ENCODE measurements around the genes VPS13D and PRAMEF7.

DNA sequence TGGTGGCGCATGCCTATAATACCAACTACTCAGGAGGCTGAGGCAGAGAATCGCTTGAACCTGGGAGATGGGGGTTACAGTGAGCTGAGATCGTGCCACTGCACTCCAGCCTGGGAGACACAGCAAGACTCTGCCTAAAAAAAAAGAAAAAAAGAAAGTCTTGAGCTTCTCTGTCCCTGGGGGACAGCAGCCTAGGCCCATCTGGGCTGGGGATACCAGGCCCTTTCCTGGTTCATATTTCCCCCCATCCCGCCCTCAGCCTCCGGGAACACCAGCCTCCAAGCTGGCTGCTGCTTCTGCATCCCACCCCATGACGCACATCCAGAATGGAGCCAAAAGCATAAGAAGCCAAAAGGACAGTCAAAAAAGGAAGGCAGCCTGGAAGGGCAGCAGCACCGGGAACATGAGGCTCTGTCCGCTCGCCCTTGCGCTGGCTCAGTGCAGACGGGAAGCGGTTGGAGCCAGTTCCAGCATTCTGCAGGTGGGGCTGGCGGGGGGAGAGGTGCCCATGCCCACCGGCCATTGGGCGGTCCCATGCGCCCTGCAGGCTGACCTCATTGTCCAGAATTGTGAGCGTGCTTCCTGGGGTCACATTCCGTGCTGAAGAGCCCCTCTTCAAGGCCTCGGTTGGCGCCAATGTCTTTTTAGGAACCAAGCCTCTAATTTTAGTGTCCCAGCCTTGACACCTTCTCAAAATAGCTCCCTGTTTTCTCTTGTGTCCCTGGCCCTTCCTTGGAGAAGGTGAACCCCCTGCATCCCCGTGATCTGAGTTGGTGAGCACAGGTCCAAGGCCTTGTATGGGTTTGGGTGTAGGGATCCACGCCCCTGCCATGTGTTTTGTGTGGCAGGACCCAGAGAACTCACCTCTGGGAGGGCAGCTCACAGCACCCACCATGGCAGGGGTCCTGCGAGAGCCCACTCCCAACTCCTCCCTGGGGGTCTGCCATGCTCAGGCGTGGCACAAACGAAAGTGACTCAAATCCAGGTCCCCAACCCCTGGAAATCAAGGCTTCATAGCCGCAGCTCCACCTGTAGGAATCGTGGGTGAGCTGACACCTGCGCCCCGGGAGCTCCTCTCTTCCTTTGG lies 28.4 kb upstream of the NPPB start:
- PRO-cap, 4 experiments: peak in 1 of 4 experiments; most common minus-strand start position 208 of the sequence (in 1)
- RAMPAGE, long total RNA, 4 experiments: no peak in any of the 4 experiments

DNA sequence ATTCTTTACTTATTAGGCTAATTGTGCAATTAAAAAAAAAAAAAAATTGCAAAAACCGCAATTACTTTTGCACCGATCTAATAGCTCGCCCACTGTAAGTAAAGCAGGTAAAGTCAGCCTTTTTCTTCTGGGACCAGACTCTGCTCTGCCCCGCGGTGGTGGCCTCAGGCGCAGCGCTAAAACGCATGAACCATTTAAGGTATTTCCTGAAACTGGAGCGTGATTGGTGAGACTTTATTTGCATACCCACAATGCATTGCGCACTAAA lies 18.6 kb downstream of the KIAA2013 start:
- PRO-cap, 4 experiments: no peak in any of the 4 experiments
- RAMPAGE, long total RNA, 4 experiments: no peak in any of the 4 experiments

GRCh38 chr1:11918608-11919286 lies 7.5 kb downstream of the KIAA2013 start:
- PRO-cap, 4 experiments: no peak in any of the 4 experiments
- RAMPAGE, long total RNA, 4 experiments: no peak in any of the 4 experiments

GRCh38 chr1:11981605-11982502 lies 1.6 kb downstream of the MFN2 start:
- PRO-cap, 4 experiments: no peak in any of the 4 experiments
- RAMPAGE, long total RNA, 4 experiments: no peak in any of the 4 experiments

DNA sequence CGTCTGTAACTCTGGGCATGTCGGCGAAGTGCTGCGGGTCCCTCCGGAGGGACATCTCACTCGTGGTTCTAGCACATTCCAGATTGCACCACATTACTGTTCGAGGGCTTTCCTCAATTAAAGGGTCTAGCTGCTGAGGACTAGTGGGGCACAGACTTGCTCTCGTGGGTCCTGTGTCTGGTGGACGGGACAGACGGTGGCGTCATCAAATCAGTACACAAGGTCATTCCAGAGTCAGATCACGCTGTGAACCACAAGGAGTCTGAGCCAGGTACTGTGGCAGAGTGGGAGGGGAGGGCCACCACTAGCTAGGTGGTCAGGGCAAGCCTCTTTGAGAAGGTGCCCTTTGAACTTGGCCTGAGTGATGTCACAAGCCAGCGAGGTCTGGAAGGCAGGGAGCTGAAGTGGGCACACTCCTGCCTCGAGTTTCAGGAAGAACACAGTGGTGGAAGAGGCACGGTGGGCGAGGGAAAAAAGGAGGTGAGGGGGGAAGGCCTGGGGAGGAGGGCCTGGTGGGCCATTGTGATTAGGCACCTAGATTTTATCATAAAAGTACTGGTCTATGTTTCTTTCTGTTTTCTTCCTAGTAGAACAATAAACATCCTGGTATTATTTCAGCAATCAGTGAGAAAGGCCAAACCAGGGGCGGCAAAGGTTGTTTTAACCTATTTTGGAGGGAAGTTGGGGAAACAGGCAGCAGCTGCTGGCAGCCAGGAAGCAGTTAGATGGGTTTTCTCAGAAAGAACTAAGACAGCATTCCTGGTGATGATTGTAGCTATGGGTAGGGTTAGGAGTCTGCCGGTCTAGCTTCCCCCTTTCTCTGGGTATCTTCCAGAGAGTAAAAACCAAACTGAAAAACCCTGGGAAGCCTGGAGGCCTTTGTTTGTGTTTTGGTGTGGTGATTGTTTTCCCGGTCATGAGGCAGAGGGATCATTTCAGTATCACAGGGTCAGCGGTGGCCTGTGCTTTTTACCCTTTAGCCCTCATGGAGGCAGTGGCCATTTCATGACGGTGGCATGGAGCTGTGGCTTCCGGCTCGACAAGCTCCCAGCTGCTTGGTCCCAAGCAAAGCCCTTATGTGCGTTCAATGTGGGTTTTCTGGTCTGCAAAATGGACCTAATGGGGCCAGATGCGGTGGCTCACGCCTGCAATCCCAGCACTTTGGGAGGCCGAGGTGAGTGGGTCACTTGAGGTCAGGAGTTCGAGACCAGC lies 19.8 kb upstream of the TNFRSF1B start:
- PRO-cap, 4 experiments: no peak in any of the 4 experiments
- RAMPAGE, long total RNA, 4 experiments: no peak in any of the 4 experiments

GRCh38 chr1:12152998-12153932 lies 13.5 kb upstream of the TNFRSF1B start:
- PRO-cap, 4 experiments: peak in 4 of 4 experiments; most common plus-strand start chr1:12153557 (in 4); most common minus-strand start chr1:12153268 (in 2)
- RAMPAGE, long total RNA, 4 experiments: start-site peak on the minus strand in 2 of 4 experiments, at chr1:12153282-12153321 at its widest, 5 to 17 reads per replicate

- PRO-cap, 4 experiments: peak in 1 of 4 experiments; most common plus-strand start chr1:12157532 (in 1); most common minus-strand start chr1:12157475 (in 1)
- RAMPAGE, long total RNA, 4 experiments: no peak in any of the 4 experiments
These were observed 9.3 kb upstream of the TNFRSF1B start for GRCh38 chr1:12157124-12158275.

- PRO-cap, 4 experiments: peak in 4 of 4 experiments; most common plus-strand start chr1:12168689 (in 2); most common minus-strand start chr1:12168657 (in 3)
- RAMPAGE, long total RNA, 4 experiments: no peak in any of the 4 experiments
These were observed 1.7 kb downstream of the TNFRSF1B start for GRCh38 chr1:12168167-12169311.

DNA sequence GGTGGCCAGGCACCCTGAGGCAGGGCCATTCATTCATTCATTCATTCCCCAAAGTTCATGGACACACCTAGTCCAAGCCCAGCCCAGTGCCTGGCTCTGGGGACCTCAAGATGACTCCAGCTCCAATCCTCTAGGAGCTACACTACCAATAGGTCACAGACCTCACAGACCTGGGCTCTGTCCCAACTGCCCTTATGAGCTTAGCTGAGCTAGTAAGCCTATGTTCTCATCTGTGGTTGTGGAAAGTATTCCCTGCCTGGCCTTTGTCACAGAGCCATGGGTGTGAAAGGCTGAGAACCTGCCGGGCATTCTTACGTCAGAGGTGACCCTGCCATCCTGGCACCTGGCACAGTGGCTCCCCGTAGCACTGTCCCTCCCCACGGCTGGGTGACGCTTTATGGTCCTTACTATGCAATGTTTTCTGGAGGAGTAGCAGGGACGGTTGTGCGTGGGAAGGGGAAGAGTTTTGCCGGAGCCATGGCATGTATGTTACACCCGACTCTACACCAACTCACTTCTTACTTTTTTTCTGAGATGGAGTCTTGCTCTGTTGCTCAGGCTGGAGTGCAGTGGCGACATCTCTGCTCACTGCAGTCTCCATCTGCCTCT lies 3.5 kb downstream of the TNFRSF1B start:
- PRO-cap, 4 experiments: peak in 1 of 4 experiments; most common plus-strand start position 424 of the sequence (in 1); most common minus-strand start position 110 of the sequence (in 1)
- RAMPAGE, long total RNA, 4 experiments: no peak in any of the 4 experiments

DNA sequence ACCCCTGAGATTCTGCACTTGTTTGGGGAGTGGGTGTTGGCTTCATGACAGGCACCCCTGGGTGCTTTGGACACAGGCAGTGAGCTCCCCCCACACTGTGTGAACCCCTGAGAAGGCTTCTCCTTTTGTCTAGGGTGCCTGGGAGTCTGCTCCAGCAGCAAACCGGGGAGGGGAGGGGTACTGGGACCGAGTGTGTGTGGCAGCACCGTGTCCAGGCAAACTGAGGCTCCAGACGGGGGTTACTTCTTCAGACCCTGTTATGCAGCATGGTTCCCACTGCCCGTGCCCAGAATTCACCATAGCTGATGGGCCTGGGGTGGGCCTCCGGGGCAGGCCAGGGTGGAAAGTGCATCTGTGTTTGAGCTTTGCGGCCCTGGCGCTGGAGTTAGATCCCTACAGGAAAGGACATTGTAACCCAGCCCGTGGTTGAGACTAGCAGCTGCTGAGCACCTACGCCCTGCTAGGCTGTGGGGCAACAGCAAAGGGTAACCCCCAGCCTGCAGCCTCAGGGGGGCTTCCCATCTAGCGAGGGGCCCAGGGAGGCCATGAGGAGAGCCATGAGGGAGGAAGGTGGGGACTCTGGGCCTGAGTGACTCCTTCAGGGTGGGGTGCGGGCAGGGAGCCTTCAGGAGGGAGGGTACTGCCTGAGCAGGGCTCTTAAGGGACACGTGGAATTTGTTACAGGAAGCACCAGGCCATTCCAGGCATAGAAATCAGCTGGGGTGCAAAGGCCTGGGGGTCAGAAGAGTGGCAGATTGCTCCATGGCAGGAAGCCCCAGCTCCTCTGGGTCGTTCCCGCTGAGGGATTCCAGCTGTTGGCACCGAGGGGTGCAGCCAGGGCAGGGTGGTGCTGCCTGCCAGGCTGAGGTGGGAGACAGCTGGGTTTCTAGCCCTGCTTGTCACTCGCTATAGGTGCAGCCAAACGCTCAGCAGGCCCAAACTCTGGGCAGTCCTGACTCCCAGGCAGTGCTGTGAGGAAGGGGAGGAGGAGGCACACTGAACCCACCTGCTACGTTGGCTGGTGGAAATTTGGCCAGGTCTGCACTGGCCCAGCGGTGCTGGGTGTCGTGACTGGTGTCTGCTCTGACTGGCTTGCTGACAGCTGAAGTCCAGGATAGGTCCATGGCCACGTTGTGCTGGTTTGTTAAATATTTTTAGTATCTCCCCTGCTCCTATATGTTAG lies 19.0 kb downstream of the TNFRSF1B start:
- PRO-cap, 4 experiments: no peak in any of the 4 experiments
- RAMPAGE, long total RNA, 4 experiments: no peak in any of the 4 experiments

DNA sequence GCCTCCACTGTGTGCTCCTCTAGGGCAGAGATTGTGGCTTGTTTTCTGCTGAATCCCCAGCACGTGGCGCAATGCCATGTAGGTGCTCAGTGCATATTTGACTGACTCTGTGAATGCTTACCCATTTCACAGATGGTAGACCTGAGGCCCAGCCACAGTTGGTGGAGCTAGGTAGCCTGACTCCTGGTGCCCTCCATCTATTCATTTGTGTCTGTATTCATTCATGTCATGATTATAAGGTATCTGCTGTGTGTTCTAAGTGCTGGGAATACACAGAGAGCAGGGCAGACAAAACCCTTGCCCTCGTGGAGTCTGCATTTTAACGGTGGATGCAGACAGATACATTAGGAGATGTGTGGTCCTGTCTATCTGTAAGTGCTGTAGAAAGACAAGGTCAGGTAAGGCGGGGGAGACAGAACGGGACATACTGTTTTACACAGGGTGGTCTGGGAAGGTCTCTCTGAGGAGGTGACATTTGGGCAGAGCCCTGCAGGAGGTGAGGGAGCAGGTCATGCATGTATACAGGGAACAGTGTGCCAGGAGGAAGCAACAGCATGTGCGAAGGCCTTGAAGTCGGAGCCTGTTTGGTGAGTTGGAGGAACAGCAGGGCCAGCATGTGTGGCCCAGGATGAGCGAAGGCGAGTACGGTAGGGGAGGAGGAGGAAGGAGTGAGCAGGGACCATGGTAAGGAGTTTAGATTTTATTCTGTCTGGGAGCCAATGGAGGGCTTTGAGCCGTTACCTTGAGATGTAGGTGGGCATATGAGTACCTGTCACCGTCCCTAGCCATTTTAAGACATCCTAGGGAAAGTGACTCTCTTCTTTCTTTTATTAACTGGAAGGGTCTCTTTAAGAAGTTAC lies 22.8 kb downstream of the TNFRSF1B start:
- PRO-cap, 4 experiments: no peak in any of the 4 experiments
- RAMPAGE, long total RNA, 4 experiments: no peak in any of the 4 experiments

DNA sequence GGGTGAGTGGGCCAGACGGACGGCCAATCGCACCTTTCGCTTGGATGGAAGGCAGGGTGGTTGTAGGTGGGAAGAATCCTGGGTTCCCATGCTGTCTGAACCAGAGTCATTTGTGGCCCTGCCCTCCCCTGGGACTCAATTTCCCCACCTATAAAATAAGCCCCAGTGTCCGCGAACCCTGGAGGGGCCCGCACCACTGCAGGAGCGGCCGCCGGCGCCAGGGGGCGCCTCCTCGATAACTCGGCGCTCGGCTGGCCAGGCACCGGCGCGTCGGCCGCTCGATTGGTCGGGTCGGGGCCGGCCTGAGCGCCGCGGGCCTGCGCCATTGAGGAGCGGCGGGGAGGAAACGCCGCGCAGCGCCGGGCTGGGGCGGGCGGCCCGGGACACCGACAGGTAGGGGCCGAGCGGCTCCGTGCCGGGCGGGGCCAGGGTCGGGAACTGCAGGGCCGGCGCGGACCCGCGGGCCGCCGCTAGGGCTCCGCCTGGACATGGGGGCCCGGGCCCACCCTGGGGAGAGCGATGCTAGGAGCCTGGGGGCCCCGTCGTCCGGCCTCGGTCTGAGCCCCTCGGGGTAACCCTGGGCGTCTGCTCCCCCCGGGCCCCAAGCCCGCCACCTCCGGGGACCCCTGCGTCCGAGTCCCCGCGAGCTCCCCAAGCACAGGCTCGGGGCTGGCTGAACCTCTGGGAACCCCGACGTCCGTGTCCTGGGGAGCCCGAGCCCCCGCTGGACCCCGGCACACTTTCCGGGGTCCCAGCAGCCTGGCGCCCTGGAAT lies at the start of gene VPS13D:
VPS13D (plus strand) TSS at position 303 of the 774 bp plus-strand sequence.
- PRO-cap, 4 experiments: peak in 4 of 4 experiments; most common plus-strand start position 325 of the sequence (in 4)
- RAMPAGE, long total RNA, 4 experiments: start-site peak on the plus strand in 4 of 4 experiments, centred at positions 336 to 346 of the sequence, 329 to 767 reads per replicate

DNA sequence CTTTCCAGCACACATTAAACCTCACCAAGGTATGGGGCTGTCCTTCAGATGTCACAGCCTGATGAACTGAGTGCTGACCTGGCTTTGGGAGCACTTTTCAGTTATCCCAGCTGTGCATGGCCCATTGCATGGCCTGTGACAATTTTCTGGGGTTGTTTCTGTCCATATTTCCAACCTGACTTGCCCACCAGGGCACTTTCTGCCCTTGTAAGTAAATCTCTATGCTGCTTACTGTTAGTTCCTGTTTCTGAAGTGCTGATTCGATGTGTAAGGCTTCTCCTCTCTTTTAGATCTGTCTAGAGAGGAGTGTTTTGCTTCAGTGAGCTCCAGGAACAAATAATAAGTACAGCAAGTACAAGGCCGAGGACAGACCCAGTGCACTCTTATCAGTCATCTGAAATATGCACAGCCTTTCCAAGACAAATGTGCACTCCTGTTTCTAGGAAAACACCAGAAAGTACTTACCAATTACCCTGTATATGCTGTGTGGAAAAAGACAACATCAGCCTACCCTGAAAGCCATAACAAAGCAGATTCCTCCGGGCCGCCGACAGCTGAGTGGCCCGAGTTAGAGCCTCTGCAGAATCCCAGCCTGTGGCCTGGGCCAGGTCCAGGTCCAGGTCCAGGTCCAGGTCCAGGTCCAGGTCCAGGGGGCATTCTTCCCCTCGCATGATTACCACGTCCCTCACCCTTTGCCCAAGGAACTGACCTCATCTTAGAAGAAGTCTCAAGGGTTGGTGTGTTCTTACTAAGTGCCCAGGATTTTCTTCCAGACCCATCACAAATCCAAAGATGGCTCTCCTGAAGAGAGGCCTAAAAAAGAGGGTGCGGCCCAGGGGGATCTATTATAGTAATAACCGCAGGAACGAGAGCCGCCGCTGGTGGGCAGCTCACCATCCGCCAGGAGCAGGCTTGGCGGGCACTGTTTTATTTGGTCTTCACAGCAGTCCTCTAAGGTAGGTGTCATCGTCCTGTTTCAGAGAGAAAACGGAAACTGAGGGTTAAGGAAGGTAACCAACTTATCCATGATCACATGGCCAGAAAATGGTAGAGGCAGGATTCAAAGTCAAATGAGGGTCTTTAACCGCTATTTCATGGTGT lies 121.4 kb downstream of the DHRS3 start:
- PRO-cap, 4 experiments: no peak in any of the 4 experiments
- RAMPAGE, long total RNA, 4 experiments: no peak in any of the 4 experiments

GRCh38 chr1:12594660-12595780 lies 23.0 kb downstream of the DHRS3 start:
- PRO-cap, 4 experiments: peak in 4 of 4 experiments; most common plus-strand start chr1:12595302 (in 2); most common minus-strand start chr1:12595377 (in 4)
- RAMPAGE, long total RNA, 4 experiments: no peak in any of the 4 experiments

GRCh38 chr1:12610550-12611260 lies 7.3 kb downstream of the DHRS3 start:
- PRO-cap, 4 experiments: no peak in any of the 4 experiments
- RAMPAGE, long total RNA, 4 experiments: start-site peak on the minus strand in 1 of 4 experiments, at chr1:12610911-12610991 at its widest, 5 reads per replicate

DNA sequence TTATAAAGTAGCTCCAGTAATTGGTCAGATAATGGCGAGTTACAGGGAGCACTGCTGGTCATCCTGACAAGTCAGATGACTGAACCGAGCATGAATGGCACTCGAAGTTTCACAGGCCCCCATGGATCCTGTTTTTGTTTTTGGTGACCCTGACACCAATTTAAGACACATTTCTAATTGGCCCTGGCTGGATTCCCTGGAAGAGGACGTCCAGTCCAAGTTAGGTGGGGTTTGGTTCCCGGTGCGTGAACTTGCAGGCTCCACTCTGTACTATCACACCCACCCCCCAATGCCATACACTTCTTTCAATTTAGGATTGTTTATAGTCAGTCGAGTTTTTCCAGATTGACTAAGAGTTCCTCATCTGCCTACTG lies 2.8 kb downstream of the DHRS3 start:
- PRO-cap, 4 experiments: peak in 4 of 4 experiments; most common plus-strand start position 223 of the sequence (in 2); most common minus-strand start position 75 of the sequence (in 1)
- RAMPAGE, long total RNA, 4 experiments: no peak in any of the 4 experiments

DNA sequence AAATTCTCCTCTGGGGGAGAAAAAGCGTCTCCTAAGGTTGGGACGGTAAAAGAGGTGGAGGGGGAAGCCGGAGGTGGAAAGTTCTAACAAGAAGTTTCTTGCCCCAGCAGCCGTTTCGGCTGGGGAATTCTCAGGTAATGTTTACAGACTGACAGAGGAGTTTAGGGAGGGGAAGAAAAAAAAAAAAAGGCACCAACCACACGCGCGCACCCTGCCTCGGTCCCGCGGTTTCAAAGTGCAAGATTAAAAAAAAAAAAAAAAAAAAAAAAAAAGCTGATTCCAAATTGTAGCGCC lies 519 bp downstream of the DHRS3 start:
- PRO-cap, 4 experiments: peak in 2 of 4 experiments; most common minus-strand start position 136 of the sequence (in 1)
- RAMPAGE, long total RNA, 4 experiments: no peak in any of the 4 experiments

DNA sequence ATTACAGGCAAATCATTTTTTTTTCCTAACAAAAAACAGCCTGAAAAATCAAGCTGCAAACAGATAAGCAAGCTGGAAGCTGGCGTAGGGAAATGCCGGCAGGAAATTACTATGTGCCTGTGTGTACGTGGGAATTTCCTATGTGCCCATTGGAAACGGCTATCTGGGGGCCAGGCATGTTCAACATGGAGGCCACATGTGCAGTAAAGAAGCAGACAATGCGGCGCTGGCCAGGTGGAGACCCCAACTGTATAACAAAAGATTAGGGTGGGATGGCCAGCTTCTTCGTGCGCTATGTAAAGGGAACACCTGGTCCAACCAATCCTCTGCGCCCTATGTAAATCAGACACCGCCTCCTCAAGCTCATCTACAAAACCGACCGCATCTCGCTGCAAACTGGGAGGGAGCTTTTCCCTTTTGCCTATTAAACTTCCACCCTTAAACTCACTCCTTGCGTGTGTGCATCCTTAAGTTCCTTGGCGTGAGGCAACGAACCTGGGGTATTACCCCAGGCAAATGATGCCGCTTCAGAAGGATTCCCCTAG lies 9.0 kb upstream of the AADACL4 start:
- PRO-cap, 4 experiments: peak in 3 of 4 experiments; most common plus-strand start position 149 of the sequence (in 2); most common minus-strand start position 249 of the sequence (in 1)
- RAMPAGE, long total RNA, 4 experiments: no peak in any of the 4 experiments

GRCh38 chr1:12916370-12916707 lies at the start of gene PRAMEF7:
Gene PRAMEF7 (plus strand): TSS chr1:12916610.
- PRO-cap, 4 experiments: no peak in any of the 4 experiments
- RAMPAGE, long total RNA, 4 experiments: no peak in any of the 4 experiments

- PRO-cap, 4 experiments: peak in 1 of 4 experiments; most common plus-strand start chr1:13434107 (in 1)
- RAMPAGE, long total RNA, 4 experiments: no peak in any of the 4 experiments
These were observed 23.6 kb downstream of the PRAMEF20 start for GRCh38 chr1:13433883-13434191.

Data from spleen (tissue), 7 donors.